Sternocleidomastoid (tissue), 1 donor: Measurements from ENCODE around the gene TMEM14A.

DNA sequence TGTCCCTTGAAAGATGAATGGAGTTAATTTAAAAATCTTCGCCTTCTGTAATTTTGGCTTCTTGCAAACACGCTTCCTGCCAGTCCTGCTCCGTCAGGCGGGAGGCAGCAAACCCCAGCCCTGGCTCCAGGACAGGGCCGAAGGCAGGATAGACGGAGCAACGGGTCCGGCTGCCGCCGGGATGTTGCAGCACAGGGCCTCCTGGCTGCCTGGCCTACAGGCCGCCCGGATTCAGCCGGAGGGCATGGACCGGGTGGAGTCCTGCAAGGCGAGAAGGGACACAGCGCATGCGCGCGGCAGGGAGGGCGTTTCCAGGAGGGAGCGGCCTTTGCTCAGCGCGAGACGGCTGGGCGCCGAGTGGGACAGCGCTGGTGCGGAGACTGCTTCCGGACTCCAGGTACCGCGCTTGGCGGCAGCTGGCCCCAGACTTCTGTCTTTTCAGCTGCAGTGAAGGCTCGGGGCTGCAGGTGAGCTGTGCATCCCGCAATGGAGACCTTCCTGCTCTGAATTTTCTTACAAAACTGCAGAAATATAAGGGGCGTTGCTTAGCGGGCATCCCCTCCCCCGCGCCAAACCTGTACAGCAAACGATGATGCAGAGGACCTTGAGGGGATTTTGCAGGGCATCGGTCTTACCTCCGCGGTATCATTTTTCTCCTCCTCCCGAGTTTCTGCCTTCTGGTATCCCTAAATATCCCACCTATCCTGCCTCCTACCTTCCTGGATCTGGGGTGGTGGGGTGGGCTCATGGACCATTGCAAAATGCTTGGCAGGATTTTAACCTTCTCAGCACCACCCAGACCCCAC, at the start of gene TMEM14A:
TSS of gene TMEM14A (plus strand) at position 335 of the 806 bp plus-strand sequence.
- PRO-cap: bidirectional peak, plus-strand start at position 340 of the sequence, minus-strand start at position 203 of the sequence

- PRO-cap: no peak
Measured at GRCh38 chr6:53062194-53062861, 704 bp upstream of the CILK1 start.

- PRO-cap: no peak
Measured at GRCh38 chr6:53112316-53112868, 36.2 kb downstream of the GCM1 start.

DNA sequence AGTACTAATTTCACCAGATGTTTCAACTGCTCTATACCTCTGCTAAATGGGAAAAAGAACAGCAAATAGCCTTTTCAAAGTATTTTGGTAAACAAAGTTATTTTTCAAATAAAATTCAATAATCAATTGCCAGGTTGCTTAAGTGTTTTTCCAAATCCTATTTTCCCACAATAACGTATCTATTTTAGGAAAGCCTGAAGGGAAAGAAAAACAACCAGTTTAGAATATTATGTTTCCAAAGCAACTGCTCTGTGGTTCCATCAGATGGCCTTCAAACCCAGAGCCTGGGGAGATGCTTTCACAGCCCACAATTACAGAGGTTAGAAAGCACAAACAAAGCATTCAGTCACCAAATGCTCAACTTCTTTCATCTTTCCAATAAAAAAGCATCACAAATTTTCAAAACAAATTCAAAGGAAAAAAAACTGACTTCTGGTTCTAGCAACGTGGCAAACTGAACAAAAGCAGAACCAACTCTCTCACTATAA, 66.0 kb downstream of the ELOVL5 start:
- PRO-cap: no peak

DNA sequence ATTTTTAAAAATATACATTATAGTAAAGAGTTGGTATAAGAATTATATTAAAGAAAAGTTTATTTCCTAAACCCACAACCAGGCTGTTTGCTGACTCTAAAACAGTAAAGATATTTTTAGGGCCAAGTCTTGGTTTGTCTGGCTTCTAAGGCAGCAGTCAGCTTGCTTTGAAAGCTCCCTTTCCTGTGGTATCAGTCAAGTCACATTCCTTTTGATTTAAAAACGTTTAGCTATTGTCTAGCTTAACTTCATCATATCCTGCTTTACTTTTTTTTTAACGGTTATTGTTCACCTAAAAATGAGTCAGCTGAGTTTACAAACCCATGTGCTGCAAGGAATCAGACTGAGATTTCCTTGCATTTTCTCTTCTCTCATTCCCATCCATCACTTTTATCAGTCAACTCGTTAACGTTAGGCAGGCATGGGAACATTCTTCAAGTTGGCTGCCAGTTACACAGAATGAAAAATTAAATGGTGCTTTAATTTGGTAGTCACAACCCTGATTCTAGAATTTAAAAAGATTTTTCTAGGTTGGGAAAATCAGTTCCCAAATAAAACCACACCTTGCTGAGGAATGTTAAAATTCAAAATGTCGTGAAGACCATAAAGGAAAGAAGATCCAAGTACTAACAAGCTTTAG, 46.0 kb downstream of the ELOVL5 start:
- PRO-cap: no peak

- PRO-cap: no peak
Measured at GRCh38 chr6:53515754-53516349, 29.0 kb downstream of the GCLC start.

GRCh38 chr6:53547365-53547663, 2.4 kb upstream of the GCLC start:
- PRO-cap: no peak

DNA sequence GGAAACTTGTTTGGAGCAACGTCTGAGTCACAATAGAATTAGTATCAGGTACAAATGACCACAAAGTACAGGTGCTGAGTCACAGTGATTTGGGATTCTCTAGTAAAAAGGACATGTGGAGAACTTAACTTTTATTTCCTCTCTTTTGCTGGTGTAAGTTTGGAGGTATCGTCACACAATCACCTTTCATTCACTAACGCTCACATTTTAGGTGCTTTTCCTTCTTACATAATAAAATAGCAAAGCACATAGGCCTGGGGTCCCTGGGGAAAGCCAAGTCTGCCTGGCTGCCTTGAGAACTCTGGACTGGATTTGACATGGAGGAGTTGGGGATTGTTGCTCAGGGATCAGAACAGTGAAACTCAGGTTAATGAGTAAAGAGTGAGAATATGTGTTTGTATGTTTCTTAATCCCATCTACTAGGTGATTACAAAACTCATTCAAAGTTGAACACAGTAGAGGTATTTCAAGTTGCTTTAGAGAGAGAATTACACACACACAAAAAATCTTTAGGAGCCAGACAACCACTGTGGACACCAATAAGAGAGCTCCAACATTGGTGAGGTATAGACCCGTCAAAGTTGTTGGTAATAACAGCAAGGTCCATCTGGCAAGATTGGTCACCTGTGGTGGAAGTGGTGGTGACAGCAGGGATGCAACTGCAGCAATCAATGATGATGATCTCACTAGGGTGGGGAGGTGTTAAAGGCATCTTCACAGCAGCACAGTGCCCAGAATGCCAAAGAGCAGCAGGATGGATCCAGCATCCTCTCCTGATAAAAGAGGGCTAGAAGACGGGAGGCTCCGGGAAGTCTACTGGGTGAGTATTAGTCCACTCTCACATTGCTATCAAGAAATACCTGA, 49.3 kb downstream of the KLHL31 start:
- PRO-cap: no peak

DNA sequence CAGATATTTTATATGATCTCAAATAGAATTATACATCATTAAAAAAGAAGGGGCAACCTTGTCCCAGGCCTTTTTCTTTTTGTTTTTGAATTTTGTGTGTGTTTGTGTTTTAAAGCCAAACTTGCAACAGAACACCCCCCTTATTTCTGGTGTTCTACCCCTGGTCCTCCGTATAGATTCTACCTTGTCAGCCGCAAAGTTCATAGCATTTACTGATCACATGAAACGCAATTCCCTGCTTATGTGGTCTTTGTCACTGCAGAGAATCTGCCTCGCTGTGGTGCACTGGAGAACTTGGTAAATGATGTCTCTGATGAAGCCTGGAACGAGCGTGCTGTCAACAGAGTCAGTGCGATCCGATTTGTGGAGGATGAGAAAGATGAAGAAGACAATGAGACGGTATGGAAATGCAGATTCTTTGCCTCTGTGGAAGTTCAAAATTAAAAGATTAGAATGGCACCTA, 125.6 kb downstream of the LRRC1 start:
- PRO-cap: no peak

DNA sequence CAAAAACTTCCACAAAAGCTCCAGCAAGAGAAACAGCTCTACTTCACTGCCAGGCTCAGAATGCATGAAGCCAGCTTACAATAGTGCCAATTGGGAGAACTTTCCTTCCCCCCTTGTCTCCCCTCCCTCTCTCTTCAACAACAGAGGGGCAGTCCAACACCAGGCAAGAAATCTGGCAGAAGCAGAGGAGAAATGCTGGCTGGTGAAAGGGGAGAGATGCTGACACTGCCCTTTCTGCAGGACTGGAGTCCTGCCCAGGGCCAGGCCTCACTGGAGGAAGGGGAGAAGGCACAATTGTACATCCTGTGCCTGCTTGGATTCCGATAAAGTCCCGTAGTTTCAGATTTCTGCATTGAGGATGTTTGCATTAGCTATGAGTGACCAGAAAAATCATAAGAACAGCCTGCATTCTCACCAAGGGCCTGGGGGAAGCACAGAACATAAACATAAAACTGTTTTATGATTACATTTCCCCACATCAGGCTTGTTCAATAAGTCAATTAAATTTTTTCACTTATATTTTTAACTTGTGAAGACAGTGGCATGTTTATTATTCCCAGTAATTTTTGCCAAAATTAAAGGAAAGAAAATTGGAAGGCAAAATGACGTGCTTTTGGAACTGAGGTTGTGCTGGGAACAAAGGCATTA, 148.7 kb downstream of the LRRC1 start:
- PRO-cap: no peak

DNA sequence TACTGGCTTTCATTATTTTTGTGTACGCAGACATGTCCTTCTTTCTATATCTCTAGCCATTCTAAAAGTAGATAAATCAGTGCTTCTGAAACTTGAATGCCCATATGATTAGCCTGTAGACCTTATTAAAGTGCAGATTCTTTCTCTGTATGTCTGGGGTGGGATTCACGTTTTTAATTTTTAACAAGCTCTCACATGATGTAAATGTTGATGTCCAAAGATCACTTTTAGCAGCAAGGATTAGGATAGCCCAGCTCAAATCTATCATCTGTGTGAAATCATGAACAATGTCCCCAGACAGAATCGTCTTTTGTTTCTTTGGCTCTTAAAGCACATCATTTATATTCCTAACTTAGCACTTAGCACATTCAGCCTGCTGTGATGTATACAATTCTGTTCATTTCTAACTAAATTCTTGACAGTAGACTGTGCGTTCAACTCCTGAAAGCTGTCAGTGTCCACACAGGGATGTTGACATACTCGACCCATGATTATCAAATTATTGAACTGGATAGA, 102.2 kb upstream of the MLIP start:
- PRO-cap: no peak

DNA sequence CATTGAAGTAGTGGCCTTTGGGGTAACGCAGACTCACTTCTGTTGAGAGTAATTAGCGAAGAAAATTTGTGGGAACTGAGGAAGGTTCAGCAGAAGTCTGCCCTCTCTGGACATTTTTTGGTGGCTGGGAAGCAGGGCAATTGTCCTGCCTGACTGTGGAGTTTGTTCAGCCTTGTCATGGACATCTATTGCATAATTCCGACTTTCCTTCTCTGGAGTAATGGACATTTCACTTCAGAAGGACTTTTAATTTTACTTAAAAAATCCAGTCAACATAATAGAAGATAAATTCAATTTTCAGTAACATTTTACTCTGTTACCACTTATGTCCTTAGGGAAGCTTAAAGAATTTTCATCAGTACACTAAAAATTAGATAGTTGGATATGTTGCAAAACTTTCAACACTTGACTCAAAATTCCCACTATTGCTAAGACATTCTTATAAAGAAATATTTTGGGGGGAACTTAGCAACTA, 100.8 kb upstream of the MLIP start:
- PRO-cap: no peak

DNA sequence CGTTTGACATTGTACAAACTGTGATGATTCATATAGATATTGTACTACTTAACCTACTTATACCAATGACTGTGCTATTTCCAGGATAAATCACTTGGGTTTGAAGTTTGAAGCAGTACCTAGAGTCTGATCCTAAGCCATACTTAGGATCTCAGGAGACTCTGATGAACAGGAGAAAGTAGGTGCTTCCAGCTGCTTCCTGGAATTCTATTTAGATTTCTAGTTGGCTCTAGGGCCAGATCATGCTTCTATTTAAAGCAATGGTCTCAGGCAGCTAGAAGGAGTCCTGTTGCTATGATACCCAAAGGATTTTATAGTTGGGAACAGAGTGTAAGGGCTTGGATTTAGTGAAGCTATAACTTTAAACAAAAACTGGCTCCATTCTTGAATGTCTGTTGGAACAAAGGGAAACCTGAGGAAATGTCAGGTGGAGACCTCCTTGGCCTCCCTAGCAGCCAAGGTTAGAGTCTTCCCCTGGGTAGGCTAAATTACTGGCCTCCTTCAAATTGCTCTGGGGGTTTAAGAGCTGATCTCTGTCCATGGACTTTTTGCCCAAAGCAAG, 52.3 kb upstream of the TINAG start:
- PRO-cap: no peak

- PRO-cap: no peak
Measured at GRCh38 chr6:54801663-54802272, 44.8 kb upstream of the FAM83B start.

DNA sequence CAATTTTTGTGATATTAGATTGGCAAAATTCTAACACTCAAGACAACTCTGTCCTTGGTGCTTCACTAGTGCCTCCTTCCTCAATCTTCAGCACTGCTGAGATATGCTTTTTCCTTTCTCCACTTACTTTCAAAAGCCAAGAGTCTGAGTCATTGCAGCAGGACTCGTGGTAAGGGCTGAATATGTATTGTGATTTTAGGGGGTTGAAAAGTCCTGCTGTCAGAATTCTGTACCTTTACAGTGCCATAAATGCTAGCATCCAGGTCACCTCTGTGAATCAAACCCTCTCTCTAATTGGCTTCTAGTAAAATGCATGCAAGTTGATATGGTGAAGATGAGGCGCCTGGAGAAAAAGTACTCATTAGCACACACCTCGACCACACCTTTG, 43.8 kb upstream of the FAM83B start:
- PRO-cap: no peak

- PRO-cap: unidirectional peak, plus-strand start at chr6:55572977
Measured at GRCh38 chr6:55572783-55573033, 6.3 kb downstream of the HMGCLL1 start.

- PRO-cap: no peak
Measured at GRCh38 chr6:56370504-56371472, 123.4 kb upstream of the COL21A1 start.

DNA sequence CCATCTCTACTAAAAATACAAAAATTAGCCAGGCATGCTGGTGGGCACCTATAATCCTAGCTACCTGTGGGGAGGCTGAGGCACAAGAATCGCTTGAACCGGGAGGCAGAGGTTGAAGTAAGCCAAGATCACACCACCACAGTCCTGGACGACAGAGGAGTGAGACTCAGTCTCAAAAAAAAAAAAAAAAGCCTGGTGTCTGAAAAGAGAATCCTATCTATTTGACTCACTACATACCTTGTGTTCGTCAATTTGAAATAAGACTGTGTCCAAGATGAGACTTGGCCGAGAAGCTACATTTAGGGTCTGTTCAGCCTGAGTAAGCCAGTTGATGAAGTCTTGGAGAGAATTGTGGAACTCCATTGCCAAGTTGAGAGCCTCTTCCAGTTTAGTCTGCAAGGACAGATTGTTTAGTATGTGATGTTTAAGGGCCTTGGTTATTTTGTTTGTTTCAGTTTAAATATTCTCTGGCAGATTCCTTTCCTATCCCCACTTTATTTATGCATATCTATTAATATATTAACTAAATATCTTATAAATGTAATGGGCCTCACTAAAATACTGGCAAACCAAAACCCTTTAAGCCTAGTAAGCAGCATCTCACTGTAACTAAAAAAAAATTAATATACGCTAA, 245.4 kb upstream of the COL21A1 start:
- PRO-cap: no peak

- PRO-cap: no peak
Measured at GRCh38 chr6:56497661-56498140, 250.3 kb upstream of the COL21A1 start.

DNA sequence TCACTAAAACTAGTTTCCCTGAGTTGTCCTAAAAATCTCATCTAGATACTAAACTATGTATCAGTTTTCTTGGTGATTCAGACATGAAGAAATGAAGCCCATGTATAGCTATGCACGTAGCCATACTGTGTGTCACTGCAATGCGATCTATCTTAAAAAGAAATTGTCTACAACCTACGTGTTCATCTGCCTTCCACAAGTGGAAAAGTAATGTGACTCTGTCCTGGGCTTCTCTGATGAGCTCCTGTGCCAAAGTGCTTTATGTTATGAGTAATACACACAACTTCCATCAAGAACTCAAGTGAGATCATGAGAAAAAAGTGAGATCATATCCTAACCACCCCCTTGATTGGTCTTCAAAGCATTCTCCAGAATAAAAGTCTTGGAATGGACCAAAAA, 281.0 kb upstream of the COL21A1 start:
- PRO-cap: no peak